Smooth muscle cell (in vitro differentiated cells): ENCODE measurements around the gene CCDC28B.

DNA sequence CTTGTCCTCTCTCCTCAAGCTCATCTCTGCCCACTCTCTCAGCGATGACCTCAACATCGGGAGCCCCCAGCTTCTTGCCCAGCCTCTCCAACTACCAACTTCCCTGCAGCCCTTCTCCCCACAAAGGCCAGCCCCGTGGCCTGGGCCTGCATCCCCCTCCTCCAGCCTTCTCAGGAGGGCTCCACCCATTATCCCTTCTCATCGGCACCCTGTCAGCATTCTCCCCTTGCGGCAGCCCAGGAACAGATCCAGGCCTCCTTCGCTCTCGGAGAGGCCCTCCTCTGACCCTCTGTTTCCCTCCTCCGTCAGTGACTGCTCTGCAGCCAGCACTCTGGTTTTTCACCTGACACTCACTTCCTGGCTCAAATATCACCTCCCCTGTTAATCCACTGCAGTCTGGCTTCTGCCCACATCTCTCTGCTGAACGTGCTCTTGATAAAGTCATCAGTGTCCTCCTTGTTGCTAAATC lies 17.5 kb downstream of the ADGRB2 start:
- RAMPAGE, long total RNA: no peak

DNA sequence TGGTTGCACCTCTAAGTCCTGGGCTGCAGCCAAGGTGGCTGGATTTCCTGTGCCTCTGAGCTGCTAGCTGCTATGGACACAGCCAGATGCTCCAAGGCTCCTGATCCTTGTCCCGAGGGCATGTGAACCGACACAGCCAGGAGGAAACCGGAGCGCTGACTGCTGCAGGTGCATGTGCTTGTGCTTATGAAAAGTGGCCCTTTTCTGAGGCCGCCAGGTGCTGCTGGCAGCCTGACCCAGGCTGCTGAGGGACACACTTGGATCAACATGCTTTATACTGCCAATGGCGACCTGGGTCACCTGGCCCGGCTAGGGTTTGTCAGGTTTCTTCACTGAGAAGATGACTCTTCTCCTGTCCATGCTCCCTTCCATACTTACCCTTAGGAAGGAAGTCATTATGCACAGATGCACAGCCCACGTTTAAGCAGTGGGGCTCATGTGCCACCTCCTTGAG lies 14.9 kb upstream of the SPOCD1 start:
- RAMPAGE, long total RNA: no peak

DNA sequence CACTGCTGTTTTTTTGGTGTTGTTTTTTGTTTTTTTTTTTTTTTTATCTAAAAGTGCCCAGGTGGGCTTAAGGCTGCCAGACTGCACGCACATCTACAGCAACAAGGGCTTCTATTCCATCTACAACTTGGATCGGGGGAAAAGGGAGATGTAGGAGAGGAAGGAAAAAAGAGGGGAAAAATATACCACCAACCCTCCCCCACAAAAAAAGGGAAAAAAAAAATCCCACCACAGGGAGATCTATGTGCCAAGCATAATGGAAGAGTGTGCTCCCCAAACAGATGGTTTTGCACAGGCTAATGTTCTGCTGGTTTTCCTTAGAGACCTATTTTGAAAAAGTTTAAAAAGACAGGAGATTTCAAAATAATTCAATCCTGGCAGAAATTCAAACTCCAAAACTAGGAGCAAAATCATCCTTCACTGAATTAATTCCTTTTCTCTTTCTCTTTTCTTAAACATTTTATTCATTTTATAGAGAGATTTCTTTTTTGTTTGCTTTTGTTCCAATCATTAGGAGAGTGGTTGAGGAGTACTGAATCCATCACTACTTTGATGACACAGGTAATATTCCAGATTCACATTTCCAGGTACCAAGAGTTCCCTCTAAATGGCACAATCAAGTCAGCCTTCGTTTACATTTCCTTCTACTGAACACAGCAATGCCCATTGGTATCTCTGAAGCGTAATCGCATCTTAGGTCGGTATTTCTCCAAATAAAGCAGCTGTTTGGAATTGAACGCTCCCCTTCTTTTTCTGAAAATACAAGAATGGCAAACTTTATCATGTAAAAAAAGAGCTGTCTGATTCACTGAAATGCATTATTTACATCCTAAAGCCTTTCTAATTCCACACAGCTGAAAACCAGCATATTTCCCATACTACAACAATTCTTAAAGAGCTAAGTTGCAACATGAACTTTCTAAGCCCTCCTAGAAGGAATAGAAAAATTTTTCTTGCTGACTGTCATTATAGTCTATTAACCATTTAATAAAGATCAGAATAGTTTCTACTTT lies 29.7 kb downstream of the PTP4A2 start:
- RAMPAGE, long total RNA: no peak

GRCh38 chr1:31934635-31935625 lies 3.2 kb downstream of the PTP4A2 start:
- RAMPAGE, long total RNA: no peak

DNA sequence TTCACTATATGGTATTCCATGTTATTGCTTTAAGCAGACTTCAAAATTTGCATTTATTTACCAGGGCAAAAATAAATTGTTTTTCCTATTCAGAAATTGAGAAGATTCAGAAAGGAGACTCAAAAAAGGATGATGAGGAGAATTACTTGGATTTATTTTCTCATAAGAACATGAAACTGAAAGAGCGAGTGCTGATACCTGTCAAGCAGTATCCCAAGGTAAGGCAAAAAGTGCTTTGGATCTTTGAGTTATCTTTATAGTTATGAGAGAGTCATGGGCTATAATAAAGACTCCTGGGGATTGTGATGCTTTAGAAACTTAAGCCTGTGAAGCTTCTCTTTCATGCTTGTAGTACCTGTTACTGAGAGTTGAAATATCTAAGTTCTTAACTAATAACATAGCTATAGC lies 16.5 kb downstream of the KHDRBS1 start:
- RAMPAGE, long total RNA: no peak

GRCh38 chr1:32142588-32143162 lies 34.8 kb downstream of the KPNA6 start:
- RAMPAGE, long total RNA: no peak

DNA sequence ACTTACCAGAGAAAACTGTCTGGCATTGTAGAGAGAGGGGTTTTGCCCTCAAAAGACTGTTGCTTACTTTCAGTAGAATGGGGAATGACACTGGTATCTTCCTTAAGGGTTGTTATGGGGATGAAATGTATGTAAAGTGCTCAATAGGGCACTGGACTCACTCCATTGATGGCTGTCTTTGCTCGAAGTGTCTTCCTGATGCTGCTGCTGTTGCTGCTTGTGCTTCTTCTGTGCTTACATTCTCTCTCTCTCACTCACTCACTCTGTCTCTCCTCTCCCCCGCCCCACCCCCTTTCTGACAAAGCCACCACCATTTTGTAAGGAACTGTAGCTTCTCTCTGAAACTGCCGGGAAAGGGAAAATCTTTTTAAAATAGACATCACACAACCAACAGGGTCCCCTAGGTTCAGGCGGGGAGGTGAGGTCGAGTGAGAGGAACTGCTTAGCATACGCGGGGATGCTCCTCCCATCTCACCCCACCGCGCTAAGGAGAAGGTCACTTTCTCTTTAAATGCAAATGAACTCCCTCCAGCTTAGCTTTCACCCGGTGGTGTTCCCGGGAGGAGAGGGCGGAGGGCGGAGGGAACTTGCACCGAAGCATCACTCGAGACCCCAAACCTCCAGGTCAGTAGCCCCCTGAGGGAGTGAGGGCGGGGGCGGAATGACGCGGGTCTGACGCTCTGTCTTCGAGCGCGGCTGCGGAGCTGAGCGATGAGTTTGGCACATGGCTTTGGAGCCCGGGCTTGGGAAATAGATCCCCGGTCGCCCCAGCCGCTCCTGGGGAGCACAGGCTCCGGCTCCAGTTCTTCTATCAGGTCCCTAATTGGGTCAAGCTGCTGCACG lies at the start of gene CCDC28B:
Gene CCDC28B (plus strand): TSS at position 510 of the 843 bp plus-strand sequence.
- RAMPAGE, long total RNA: start-site peak on the plus strand centred at position 570 of the sequence, 68 bp wide, 676 and 375 reads in 2 replicates

- RAMPAGE, long total RNA: no peak
Observed at GRCh38 chr1:32212184-32213071, 3.5 kb downstream of the DCDC2B start.

DNA sequence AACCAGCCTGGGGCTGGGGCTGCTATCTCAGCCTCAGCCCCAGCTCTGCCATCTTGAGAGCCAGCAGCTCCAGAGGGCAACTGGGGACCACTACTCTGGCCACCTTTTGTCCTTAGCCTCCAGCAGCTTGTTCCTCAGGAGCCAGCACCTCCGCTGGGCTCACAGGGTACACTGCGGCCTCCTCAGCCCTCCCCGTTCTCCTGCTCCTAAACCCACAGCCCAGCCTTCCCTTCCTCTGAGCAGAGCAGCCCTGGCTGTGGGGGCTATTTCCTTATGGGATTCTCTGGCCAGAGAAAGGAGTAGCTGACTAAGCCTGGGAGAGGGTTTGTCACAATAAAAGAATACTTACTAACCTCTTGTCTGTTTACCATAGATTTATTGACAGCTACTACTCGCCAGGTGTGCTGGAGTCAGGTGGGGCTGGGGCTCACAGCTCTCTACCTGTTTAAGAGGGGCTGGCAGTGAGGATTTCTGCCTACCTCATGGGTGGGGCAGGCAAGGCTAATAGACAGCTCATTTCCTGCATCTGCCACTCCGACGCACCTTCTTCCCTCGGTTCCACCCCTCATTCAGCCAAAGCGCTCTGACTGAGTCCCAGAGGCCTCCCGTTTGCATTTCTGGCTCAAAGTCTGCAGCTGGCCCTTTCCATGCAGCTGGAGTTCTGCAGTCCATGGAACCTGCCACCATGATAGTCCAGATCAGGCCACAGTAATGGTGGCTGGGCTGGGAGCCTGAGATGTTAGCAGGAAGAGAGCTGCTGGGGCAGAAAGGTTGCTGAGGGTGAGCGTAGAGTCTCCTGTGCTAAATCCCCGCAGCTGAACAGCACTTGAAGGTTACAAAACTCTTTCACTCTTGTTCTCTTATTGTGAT lies 6.1 kb downstream of the TMEM234 start:
- RAMPAGE, long total RNA: no peak

GRCh38 chr1:32373088-32373857 lies 10.9 kb downstream of the TSSK3 start:
- RAMPAGE, long total RNA: no peak

DNA sequence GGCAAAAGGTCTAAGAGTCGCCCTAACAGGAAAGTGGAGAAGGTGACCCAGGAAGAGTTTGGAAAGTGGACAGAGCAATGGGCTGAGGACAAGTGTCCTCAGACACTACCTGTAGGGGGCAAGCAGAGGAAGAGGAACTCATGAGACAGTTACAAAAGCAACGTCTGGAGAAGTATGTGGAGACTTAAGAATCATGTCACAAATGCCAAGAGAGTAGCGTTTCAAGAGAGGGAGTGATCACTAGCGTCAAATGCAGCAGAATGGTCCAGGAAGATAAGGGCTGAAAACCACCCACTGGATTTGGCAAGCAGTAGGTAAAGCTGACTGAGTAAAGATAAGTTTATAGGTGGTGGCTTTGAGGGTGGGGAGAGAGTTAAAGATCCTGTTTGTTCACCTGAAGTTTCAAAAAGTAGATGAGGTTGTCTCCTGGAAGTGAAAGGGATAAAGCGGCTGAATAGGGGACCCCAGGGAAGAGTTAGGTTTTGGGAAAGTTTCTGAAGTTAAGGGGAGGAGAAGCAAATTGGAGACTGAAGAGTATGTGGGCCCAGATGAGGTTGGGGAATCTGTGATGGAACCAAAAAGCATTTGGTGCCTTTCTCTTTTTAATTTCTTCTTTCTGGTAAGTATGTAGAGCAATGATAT lies 3.2 kb downstream of the BSDC1 start:
- RAMPAGE, long total RNA: no peak

- RAMPAGE, long total RNA: no peak
Observed at GRCh38 chr1:32413973-32414502, 19.8 kb upstream of the BSDC1 start.

DNA sequence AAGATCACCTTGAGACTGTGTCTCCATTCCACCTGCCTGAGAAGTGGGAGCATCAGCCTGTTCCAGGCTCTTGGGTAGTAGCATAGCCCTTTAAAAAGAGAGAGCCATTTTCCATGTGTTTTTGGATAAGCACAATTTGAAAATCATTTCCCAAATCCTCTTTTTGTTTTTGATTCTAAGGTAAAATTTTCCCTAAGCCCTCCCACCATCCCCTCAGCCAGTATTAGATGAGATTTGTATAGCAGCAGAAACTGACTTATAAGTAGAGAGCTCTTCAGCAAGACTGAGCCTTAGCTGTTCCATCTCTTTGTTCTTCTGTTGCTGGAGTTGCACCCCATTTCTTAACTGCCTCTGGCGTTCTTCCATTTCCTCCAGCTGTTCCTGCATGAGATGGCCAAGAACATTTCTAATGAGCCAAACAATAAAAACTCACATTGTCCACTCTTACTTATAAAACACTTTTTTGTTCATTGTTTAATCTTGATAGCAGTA lies 18.5 kb downstream of the SYNC start:
- RAMPAGE, long total RNA: no peak

- RAMPAGE, long total RNA: no peak
Observed at GRCh38 chr1:32700111-32700396, 2.5 kb downstream of the SYNC start.

GRCh38 chr1:32703816-32704060 lies 1.2 kb upstream of the SYNC start:
- RAMPAGE, long total RNA: no peak

DNA sequence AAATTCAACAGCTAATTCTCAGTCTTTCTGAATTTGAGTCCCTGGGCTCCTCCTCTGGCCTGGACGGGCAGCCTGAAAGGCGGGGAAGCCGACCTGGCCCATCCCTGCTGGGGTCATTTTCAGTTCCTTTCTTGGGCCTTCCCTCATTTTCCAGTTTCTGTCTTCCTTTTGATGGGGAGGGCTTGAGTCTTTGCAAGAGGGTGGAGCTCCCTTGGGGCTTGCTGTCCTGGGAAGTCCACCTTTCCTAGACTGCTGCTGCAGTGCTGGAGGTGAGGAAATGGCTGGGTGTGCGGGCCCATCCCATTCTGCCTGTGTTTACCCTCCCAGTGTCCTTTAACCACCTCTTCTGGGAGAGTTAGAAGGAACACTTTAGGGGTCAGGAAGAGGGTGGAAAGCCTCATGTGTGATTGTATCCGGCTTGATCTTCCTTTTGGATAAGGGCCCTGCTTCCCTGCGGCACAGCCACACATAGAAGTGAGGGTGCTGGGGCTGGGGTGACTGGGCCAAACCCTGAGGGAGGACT lies 1.4 kb downstream of the KIAA1522 start:
- RAMPAGE, long total RNA: no peak

- RAMPAGE, long total RNA: no peak
Observed at GRCh38 chr1:32758845-32760052, 17.6 kb downstream of the KIAA1522 start.

DNA sequence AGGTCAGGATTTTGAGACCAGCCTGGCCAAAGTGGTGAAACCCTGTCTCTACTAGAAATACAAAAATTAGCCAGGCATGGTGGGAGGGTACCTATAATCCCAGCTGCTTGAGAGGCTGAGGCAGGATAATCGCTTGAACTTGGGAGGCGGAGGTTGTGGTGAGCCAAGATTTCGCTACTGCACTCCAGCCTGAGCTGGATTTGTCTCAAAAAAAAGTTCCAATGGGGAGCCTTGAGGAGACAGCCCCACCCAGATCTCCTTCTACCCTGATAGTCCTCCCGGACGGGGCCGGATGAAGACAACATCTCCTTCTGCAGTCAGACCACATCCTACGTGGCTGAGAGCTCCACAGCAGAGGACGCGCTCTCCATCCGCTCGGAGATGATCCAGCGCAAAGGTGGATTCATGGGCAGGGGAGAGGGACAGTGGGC lies 26.8 kb downstream of the KIAA1522 start:
- RAMPAGE, long total RNA: no peak

DNA sequence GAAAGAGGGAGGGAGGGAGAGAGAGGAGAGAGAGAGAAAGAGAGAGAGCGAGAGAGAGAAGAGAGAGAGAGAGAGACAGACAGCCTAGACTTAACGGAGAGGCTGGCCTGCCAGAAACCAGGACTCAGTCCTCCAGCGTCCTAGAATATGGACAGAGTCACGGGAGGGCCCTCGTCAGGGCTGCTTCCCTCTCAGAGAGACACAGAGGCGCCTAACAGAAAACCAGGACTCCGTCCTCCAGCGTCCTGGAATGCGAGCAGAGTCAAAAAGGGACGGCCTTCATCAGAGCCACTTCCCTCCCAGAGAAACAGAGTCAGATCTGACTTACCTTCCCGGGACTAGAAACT lies 24.6 kb upstream of the TMEM54 start:
- RAMPAGE, long total RNA: no peak

GRCh38 chr1:32937051-32937458 lies 27.6 kb downstream of the RNF19B start:
- RAMPAGE, long total RNA: no peak